T-cell (primary cell): ENCODE measurements around a stretch of chr3.

GRCh38 chr3:50138655-50139636 is 16.2 kb upstream of the SEMA3F start:
- PRO-cap, 7 experiments = no peak in any of the 7 experiments

DNA sequence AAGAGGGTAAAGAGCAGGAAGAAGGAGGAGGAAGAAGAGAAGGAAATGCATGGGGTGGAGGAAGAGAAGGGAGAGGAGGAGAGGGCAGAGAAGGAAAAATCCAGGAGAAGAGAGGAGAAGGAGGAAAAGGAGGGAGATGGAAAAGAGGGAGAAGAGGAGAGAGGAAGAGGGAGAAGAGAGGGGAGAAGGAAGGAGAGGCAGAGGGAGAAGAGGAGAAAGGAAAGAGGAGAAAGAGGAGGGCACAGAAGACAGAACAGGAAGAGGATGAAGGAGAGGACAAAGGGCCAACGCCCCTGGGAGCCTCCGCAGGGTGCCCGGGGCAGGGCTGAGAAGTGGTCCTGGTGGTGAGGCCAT is 1.3 kb upstream of the SEMA3F start:
- PRO-cap, 7 experiments = no peak in any of the 7 experiments

GRCh38 chr3:50157743-50158572 is 2.8 kb downstream of the SEMA3F start:
- PRO-cap, 7 experiments = no peak in any of the 7 experiments

GRCh38 chr3:50167137-50167706 is 12.1 kb downstream of the SEMA3F start:
- PRO-cap, 7 experiments = no peak in any of the 7 experiments

DNA sequence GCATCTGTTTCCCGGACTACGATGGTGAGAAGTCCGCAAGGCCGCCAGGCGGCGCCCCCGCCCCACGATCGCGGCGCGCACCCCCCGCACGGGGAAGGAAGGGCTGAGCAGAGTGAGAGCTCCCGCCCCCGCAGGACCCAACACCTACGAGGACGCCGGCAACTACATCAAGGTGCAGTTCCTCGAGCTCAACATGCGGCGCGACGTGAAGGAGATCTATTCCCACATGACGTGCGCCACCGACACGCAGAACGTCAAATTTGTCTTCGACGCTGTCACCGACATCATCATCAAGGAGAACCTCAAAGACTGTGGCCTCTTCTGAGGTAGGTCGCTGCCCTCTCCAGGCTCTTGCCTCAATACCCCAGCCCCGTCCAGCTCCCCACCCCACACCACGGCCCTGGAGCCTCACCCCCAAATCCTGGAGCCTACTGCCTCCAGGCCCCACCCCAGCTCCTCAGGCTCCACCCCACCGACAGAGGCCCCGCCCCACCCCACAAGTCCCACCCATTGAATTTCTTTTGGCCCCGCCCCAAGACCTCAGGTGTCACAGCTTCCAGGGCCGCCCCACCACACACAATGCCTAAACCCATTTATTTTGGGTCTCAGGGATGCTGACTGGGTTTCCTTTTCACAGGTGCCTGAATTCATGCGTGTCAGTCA is 3.4 kb downstream of the GNAT1 start:
- PRO-cap, 7 experiments = peak in 5 of 7 experiments; most common plus-strand start position 218 of the sequence (in 1); most common minus-strand start position 166 of the sequence (in 5)

DNA sequence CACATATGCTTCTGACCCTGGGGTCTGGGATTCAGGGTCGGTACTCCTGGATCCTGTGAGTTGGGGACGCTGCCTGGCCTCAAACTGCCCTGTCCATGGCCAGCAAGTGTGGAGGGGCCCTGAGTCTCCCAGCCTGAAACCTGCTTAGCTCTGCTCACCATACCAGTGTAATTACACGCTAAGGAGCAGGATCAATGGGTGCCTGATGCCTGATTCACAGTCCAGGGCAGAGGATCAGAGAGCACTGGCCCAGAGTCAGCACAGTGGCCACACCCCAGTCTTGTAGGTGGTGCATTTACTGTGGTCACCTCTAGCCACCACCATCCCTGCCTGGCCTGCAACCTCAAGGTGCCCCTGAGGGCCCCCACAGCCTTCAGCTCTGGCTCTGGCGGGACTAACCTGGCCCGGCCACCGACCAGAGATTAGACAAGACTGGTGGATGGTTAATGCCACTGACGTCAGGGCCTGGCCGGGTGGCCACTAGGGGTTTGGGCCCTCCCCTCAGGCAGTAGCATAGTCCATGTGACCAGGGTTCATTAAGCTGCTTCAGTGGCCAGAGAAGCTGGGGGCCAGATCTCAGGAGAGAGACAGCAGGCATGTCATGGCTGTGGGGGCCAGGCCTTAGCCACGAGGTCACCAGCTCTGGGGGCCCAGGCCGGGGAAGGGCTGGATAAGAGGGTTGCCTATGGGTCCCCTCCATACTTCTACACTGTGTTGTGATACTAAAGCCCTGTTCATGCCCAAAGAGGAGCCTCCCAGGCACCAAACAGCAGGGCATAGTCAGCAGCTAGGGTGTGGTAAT is 3.3 kb upstream of the SLC38A3 start:
- PRO-cap, 7 experiments = no peak in any of the 7 experiments

DNA sequence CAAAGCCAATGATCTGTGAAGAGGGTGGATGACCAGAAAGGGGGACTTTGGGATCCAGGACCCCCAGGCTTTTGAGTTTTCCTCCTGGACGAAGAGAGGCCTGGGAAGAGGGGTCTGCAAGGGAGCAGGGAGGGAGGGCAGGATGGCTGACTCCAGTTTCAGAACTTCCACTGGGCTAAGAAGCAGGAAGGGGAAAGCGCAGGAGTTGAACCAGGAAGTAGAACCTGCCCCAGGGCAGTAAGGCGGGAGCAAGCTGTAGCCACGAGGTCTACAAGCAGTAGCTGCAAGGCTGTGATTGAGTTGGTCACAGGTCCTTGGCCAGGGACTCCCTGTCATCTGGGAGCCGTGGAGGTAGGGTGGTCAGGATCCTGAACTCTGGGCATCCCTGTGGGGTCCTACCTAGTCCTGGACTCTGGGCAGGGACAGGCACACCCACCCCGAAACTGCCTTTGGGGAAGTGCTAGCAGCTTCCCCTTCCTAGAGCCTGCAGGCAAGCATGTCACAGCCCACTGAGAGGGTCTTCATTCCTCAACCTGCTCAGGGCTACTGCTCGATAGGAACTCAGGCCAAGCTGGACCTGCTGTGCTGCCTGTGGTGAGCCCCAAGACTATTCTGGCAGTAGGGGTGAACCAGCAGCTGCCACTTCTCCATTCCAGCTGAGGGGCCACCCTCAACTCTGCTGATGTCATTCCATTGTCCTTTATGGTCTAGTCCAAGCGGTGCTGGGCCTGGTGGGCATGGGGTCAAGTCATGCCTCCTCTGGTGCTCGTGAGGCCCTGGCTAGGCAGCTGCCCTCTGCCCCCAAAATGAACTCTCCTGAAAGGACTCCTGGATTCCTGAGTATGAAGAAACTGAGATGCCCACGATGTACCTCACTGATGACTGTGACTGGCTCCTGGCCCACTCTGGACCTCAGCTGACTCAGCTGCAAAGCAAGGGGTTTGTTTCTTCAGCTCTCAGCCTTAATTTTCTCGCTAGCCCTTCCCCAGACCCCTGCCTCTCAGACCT is 5.6 kb upstream of the GNAI2 start:
- PRO-cap, 7 experiments = no peak in any of the 7 experiments

- PRO-cap, 7 experiments = no peak in any of the 7 experiments
Observed at GRCh38 chr3:50242506-50243618, 6.9 kb downstream of the GNAI2 start.

GRCh38 chr3:50258049-50258691 is 10.8 kb upstream of the SEMA3B start:
- PRO-cap, 7 experiments = no peak in any of the 7 experiments

- PRO-cap, 7 experiments = peak in 5 of 7 experiments; most common plus-strand start chr3:50260187 (in 2)
Observed at GRCh38 chr3:50259725-50260748, 8.9 kb upstream of the SEMA3B start.

- PRO-cap, 7 experiments = no peak in any of the 7 experiments
Observed at GRCh38 chr3:50292899-50293412, 727 bp upstream of the IFRD2 start.

GRCh38 chr3:50316474-50317454 is 5.8 kb downstream of the HYAL2 start:
- PRO-cap, 7 experiments = peak in 7 of 7 experiments; most common plus-strand start chr3:50317073 (in 5); most common minus-strand start chr3:50316964 (in 7)

DNA sequence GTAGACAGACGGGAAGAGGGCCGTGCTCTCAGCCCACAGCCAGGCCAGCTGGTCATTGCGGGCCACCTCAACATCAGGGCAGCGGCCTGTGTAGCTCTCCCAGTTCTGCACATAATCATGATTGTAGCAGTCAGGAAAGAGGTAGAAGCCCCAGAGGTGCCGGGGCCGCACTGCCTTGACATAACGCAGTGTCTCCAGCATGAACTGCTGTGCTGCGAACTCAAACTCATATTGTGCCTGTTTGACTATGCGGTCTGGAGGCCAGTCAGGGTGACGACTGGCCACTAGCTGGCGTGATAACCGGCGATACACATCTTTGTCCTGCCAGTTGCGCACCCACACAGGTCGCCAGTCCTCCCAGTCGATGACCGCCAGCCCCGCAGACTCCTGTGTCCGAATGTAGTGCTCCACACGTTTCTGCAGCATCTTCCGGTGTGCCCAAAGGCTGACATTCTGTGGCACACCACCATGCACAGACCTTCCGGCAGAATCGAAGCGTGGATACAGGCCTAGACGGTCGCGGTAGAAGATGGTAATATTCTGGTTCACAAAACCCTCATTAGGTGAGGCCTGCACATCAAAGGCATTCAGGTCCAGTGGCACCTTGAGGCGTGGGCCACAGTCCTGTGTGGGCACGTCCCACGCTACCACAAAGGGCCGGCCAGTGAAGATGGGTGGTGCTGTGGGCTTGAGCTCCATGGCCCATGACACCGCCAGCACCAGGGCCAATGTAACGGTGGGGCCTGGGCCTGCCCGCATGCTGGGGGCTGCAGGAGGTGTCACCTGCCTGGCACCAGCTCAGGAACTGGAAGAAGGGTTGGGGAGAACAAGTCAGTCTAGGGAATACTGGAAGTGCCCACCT is 2.6 kb downstream of the HYAL2 start:
- PRO-cap, 7 experiments = no peak in any of the 7 experiments

DNA sequence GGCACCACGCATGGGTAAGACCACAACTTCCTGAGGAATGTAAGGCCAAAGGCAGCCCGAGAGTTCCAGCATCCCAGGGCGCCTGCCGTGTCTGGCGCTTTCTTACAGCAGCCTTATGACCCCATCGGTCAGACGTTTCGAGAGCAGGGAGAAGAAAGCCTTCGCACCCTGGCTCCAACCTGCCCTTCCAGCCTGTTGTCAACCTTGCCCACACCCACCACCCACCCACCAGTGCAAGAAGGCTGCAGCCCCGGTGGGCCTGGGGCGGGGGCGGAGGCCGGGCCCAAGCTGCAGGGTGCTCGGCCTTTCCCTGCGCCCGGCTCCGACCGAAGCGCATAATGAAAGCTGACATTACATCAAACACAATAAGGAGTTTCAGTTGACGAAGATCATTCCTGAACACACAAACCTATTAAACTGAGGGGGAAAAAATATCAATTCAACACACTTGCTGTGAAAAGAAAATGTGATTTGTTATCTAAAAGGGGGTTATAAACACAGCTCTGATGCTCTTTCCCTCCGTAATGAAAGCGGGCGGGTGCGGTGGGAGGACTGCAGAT is 29.7 kb upstream of the TMEM115 start:
- PRO-cap, 7 experiments = no peak in any of the 7 experiments

- PRO-cap, 7 experiments = peak in 1 of 7 experiments; most common plus-strand start chr3:50518270 (in 1)
Observed at GRCh38 chr3:50517970-50518564, 14.6 kb upstream of the CACNA2D2 start.

- PRO-cap, 7 experiments = no peak in any of the 7 experiments
Observed at GRCh38 chr3:50605886-50606601, 5.5 kb downstream of the CISH start.

DNA sequence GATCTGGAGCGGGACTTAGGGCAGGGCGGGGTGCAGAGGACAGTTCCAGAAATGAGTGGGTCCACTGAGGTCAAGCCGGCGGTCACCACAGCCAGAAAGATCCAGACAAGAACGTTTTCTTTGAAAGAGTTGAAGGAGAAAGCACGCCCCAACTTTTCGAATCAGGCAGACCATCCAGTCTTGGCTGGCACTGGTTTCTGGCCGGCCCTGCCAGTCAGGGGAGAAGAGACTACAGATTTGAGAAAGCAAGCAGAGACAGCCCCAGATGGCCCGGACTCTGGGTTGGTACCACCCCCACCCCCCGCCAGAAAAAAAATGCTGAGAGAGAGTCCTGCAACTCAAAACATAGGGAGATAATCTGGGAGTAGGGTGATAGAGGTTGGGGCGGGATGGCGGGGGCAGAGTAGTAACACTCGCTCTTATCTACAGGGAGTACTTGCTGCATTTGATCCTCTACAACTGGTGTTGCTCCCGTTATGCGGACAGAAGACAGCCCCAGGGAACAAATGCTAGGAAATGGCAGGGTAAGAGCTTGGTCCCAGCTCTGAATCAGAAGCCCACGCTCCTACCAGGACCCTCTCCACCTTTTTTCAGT is 942 bp upstream of the CISH start:
- PRO-cap, 7 experiments = no peak in any of the 7 experiments

DNA sequence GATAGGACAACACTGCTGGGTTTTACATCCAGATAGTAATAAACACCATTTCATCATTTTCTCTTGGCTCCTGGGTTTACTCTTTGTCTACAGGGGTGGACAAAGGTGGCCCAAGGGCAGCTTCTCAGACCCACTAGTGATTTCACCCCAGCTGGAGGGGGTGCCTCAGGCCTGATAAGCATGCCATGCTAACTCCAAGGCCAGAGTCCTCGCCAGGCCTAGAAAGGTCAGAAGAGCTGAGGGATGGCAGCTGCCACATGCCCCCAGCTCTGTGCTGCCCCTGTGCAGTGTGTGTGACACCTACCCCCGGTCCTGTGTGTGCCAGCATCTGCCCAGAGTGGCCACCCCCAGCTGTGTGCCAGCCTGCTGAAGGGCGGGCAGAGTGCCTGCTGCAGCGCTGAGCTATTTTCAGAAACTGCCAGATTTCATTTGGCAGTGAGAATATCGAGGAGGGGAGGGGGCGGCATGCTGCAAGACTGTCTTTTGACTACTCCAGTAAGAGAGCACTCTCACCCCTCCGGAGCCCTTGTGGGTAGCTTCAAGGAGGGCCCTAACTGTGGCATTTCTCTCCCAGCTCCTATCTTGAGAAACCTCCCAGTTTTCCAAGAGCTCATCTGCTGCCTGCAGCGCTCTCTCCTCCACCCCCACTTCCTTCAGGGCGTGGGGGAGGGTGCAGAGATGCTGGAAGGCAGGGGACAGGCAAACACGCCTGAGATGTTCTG is 25.3 kb upstream of the DOCK3 start:
- PRO-cap, 7 experiments = no peak in any of the 7 experiments

DNA sequence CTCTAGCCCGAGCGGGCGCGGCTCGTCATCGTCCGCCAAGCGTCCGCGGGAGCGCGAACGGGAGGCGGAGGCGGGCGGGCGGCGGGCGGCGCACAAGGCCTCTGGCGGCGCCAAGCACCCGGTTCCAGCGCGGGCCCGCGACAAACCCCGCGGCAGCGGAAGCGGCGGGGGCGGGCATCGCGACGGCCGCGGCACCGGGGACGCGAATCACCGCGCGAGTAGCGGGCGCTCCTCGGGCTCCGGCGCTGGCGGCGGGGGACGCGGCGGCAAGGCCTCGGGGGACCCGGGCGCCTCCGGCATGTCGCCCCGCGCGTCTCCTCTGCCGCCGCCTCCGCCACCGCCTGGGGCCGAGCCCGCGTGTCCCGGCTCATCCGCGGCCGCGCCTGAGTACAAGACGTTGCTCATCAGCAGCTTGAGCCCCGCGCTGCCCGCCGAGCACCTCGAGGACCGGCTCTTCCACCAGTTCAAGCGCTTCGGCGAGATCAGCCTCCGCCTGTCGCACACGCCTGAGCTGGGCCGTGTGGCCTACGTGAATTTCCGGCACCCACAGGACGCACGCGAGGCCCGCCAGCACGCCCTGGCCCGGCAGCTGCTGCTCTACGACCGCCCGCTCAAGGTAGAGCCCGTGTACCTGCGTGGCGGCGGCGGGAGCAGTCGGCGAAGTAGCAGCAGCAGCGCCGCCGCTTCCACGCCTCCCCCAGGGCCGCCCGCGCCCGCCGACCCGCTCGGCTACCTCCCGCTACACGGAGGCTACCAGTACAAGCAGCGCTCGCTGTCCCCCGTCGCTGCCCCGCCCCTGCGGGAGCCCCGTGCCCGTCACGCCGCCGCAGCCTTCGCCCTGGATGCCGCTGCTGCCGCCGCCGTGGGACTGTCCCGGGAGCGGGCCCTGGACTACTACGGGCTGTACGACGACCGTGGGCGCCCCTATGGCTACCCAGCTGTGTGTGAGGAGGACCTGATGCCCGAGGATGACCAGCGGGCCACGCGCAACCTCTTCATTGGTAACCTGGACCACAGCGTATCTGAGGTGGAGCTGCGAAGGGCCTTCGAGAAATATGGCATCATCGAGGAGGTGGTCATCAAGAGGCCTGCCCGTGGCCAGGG is 690 bp downstream of the RBM15B start:
- PRO-cap, 7 experiments = peak in 7 of 7 experiments; most common plus-strand start position 626 of the sequence (in 5); most common minus-strand start position 484 of the sequence (in 7)

DNA sequence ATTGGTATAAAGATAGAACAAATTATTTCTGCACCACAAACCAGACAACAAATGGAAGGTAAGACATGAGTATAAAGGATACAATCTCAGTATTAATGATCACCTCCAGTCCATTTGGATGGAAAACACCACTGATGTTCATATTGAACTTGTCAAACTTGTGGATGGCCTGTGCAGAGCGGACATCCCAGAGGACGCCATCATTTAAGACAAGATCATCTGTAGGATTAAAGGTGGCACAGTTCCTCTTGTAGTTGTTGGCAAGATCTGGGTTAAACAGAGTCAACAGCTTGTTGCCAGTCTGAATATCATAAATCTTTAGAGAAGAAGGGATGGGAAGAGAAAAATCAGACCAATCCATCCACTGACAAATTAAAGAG is 23.4 kb downstream of the RBM15B start:
- PRO-cap, 7 experiments = no peak in any of the 7 experiments